ENCODE results near the gene TMTC1.

DNA sequence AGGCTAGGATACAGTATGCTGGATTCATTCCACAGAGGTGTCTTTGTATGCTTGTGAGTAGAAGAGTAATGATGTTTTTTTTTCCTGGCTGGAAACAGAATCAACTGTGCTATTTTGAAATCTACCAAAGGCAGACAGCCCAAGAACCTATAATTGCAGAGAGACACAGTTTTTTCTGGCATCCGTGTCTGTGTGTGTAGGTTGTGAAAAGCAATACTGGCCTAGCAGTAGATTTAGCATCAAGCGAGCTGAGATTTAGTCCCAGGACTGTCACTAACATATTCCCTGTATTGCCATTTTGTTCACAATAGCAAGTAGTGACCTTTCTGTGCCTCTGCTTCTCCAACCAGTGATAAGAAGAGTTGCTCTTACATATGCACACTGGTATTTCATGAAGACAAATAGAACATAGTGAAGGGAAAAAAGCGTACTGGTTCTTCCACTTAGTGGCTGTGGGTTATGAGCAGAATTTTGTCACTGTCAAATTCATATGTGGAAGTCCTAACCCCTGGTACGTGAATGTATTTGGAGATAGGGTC, 12.4 kb upstream of the PPFIBP1 start:
- PRO-cap: no peak

- PRO-cap: no peak
These were observed 18.6 kb downstream of the PPFIBP1 start for GRCh38 chr12:27542489-27543178.

GRCh38 chr12:27779190-27779687, 794 bp upstream of the KLHL42 start:
- PRO-cap: bidirectional peak, plus-strand start at chr12:27779630, minus-strand start at chr12:27779489

DNA sequence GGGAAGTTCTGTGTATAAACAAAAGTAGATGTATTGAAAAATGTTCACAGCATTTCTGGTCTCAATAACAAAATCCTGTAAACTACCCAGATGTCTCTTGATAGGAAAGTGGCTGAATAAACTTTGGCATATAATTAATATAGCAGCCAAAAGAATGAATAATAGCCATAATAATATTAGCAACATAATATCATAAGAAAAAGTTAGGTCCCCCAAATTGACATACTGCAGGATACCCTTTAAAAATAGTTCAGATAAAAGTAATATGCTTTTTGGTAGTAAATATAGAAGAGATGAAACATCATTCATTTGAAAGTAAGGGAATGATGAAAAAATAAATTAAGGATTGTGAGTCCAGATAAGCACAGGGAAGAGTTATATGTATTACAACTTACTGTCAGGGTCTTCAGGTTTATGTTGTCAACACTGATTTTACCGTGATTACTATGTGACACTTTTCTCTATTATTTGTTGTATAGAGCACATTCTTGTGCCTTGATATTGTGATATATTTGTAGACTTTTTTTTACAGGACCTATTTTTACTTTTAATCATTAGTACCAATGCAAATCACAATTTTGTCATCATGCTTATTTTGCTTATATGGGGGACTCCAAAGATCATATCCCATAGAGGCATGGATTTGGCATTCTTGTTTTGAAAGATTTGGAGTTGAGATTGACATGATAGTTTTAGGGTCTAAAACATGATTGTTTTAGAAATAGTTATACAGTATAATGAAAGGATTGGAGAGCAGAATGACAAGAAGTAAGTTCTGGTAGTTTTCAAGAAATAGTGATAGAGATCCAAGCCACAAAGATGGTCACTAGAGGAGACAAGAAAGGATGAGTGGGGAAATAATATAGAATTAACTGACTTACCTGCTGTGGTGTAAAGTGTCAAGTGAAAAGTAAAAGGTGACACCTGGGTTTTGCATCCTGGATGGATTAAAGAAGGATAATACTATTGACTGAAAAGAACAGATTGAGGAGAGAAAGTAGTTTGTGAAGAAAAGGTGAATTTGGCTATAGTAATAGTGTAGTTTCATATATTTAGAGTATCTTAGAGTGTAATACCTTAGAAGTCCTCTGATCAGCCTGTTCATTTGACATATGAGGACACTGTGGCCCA, 56.0 kb downstream of the CCDC91 start:
- PRO-cap: no peak

DNA sequence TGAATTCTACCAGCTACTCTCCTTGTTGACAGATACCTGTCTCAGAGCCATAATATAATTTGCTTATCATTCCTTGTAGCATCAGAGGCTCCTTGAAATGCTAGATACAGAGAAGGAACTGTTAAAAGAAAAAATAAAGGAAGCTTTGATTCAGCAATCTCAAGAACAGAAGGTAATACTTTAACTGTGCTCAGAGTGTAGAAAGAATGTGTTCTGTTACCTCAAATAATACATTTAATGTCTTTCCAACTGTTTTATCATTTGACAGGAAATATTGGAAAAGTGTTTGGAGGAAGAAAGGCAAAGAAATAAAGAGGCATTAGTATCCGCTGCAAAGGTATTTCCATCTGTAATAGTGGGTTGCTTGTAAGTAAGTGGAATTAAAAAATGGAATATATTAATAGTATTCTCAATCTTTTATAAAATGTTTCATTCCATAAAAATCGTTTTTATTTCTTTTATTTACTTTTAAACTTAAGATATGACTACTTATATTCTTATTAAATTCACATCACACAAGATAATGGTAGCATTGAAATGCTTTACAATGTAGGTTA, 259.9 kb downstream of the CCDC91 start:
- PRO-cap: no peak

DNA sequence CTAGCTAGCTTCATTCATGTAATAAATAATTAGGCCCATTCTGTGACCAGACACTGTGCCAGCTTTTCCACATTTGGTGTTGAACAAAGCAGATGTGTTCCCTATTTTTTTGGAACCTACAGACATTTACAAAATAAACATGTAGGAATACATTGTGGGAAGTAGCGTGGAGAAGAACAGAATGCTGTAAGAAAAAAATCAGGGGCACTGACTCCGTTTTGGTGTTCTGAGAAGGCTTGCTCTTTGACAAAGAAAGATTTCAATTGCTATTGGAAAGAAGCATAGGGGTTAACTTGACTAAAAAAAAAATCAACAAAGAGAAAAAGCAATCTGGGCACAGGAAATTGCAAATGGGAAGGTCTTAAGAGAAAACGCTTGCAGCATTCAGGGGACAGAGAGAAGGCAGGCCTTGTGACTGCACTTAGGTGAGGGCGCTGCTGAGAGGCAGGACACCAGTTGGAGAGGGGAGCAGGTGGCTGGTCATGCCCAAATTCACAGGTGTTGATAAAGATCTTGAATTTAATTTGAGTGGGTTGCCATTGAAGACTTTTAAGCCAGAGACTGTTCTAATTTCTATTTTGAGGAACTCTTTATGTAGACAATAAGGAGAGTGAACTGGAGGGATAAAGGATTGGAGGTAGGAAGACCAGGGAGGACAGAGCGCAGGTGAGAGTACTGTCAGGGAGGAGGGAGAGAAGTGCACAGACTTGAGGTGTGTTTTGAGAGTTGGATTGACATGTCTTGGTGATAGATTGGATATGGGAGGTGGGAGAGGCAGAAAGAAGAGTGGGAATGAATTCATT, 4.2 kb downstream of the FAR2 start:
- PRO-cap: no peak

DNA sequence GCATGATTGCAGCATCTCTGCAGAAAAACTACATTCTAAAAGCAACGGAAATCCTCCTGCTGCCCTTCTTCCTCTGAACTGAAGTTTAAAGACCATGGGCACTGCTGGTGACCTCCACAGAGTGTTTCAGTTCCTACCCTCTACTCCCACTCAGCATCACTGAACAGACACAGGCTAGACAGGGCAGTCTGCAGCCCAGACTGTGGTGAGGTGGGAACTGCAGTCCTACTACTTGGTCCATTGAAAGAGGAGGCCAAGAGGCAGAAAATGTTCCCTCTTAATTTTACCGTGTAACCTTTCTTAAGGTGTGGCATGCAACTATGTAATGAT, 59.1 kb downstream of the FAR2 start:
- PRO-cap: no peak

DNA sequence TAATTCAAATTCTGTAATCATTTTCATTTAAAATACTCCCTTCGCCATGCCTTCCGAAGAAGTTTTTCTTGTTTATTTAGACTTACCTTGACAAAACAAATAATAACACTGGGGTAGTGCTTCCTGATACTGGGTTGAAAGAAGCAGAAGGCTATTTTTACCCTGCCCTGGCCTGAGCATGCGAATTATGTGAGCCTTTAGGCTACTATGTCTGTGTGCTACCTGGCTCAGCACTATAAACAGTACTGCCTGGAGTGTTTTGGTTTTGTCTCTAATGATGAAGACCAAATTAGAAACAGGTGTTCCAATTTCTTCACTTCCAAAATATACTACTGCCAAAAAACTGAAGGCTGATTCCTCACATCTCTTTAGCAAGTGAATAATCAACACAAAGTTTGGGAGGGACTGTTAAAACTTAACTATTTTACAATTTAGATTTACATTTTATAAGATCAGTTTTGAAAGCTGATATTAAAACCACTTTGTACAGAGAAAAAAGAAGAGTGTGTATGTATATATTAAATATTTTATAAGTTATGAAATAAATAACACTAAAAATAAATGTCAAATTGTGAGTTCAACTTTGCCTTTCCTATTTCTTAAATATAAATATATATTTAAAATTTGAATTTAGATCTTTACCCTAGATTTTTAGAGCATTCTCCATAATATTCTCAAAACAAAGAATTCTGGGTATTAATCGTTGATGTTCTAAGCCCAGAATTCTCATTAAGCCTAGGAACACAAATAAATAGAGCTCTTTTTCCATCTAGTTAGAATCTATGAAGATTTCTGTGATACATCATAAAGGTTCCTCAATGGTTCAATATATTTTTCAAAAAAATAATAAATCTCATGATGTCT, 7.8 kb upstream of the OVCH1 start:
- PRO-cap: no peak

GRCh38 chr12:29572519-29573478, 75.3 kb upstream of the OVCH1 start:
- PRO-cap: no peak

DNA sequence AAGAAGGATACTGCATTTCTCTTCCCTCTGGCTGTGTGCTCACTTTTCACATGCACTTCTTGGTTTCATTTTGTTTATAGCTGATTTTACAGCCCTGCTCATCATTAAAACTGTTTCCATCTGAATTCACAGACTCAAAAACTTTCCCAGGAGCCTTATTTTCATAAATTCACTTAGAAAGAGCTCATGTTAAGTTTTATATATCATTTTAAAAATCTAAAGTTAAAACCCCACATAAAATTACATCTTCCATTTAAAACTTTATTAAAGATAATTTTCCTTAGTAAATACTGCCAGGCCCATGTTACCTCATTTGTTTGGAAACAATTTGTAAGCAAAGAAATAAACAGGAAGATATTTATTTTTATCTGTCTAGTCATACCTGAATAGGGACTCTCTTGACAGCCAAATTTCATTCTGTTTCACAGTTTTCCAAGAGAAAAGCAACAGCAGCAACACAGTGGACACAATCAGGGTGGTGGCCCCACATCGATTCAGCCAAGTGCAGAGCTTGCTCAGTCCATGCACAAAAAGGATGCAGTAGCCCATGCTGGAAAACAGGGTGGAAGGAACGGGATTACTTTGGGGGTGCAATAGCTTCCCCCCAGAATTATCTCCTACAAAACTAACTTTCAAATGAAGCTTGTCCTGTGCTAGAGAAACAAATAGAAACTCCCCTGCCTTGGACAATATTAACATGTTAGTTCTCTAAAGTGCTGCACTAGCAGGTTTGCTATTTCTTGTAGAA, 85.7 kb upstream of the OVCH1 start:
- PRO-cap: no peak

- PRO-cap: no peak
These were observed 1.4 kb downstream of the TMTC1 start for GRCh38 chr12:29782225-29782880.

GRCh38 chr12:29783525-29784298, at the start of gene TMTC1:
Gene TMTC1 (minus strand): TSS chr12:29783942.
- PRO-cap: bidirectional peak, plus-strand start at chr12:29784084, minus-strand start at chr12:29783912

GRCh38 chr12:30320529-30321066, 375.1 kb downstream of the IPO8 start:
- PRO-cap: no peak

GRCh38 chr12:30648992-30649524, 46.6 kb downstream of the IPO8 start:
- PRO-cap: no peak

DNA sequence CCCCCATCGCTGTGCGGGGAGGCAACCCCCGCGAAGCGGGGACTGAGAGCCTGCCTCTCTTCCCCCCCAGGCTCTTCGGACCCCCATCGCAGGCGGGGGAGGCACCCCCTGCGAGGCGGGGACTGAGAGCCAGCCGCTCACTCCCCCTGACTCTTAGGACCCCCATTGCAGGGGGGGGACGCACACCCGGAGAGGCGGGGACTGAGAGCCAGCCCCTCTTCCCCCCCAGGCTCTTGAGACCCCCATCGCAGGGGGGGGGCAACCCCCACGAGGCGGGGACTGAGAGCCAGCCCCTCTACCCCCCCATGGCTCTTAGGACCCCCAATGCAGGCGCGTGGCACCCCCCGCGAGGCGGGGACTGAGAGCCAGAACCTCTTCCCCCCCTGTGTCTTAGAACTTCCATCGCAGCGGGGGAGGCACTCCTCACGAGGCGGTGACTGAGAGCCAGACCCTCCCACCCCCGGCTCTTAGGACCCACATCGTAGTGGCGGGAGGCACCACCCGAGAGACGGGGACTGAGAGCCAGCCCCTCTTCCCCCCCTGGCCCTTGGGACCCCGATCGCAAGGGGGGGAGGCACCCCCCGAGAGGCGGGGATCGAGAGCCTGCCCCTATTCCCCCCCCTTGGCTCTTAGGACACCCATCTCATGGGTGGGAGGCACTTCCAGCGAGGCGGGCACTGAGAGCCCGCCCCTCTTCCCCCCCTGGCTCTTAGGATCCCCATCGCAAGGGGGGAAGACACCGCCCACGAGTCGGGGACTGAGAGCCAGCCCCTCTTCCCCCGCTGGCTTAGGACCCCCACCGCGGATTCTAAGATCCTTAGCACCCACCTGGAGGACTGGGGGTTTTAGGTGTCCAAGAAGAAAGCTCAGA, 44.6 kb downstream of the DDX11 start:
- PRO-cap: no peak

DNA sequence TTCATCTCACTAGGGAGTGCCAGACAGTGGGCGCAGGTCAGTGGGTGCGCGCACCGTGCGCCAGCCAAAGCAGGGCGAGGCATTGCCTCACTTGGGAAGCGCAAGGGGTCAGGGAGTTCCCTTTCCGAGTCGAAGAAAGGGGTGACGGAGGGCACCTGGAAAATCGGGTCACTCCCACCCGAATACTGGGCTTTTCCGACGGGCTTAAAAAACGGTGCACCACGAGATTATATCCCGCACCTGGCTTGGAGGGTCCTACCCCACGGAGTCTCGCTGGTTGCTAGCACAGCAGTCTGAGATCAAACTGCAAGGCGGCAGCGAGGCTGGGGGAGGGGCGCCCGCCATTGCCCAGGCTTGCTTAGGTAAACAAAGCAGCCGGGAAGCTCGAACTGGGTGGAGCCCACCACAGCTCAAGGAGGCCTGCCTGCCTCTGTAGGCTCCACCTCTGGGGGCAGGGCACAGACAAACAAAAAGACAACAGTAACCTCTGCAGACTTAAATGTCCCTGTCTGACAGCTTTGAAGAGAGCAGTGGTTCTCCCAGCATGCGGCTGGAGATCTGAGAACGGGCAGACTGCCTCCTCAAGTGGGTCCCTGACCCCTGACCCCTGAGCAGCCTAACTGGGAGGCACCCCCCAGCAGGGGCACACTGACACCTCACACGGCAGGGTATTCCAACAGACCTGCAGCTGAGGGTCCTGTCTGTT, 89.7 kb downstream of the DDX11 start:
- PRO-cap: unidirectional peak, minus-strand start at position 282 of the sequence

DNA sequence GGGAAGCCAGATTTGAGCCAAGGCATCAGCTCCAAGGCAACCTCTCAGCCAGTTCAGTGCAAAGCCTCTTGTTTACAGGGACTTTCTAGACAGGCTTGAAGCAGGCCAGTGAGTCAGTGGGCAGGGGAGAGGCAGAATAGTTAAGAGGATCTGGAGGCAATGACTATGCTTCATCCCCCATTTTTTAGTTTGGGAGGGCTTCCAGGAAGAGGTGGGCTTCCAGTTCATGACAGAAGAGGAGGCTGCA, 104.7 kb downstream of the SINHCAF start:
- PRO-cap: no peak

DNA sequence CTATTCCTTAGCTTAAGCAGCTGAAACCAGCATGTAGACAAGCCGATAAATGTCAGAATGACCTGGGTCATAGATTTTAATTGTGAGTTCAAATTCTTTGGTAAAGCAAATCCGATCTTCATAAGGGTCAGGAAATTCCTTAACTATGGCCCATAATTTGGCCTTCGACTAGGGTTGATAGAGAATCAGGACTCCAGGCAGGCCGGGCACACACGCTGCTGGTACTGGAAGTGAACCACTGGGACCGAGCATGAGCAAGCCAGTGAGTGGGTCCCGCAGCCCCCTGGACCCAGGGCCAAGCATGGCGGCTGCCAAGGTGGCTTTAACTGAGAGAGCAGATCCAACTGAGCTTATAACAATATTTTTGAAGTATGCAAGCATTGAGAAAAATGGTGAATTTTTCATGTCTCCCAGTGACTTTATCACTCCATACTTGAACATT, 14.6 kb downstream of the SINHCAF start:
- PRO-cap: no peak

DNA sequence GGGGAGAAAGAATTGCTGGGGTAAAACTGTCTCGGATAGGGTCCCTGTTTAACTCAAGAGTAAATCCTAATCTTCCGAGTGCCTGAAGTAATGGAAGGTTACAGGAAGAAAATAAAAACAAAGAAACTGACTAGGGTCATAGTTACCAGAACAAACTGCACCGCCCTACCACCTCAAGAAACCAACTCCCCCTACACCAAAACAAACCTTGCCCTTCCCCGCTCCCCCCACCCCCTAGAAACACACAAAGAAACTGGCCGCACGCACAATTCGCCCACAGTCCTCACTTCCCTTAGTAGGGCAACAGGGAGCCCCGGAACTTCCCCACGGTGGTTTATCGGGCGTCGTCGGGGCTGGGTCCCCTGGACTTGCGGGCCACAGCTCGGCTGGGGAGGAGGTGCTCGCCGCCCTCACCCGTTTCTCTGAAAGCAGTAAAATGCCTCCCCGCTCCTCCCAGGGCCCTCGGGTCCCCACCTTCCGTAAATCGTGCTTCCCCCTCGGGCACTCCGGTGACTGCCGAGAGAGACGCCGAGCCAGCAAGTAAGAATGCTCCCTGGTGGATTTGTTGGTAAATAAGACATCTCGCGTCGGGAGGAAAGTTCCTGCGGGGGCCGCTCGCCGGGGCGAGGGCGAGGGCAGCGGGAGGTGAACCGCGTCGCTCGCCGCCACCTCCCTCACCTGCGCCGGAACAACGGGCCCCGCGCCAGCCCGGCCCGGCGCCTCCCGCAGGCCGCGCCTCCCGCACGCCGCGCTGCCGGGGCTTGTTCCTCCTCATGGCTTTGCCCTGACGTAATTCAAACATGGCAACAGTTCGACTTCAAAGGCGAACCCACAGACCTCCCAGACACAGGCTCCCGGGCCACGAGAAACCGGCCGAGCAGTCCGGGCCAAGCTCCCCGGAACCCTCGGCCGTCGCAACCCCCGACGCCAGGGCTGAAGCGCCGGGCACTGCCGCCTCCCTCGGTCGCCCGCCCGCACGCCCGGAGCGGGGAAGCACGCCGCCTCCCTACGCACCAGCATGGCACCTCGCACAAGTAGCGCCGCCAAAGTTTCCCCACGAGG, 2.1 kb downstream of the SINHCAF start:
- PRO-cap: unidirectional peak, plus-strand start at position 142 of the sequence; bidirectional peak, plus-strand start at position 279 of the sequence, minus-strand start at position 193 of the sequence; bidirectional peak, plus-strand start at position 504 of the sequence, minus-strand start at position 438 of the sequence; bidirectional peak, plus-strand start at position 806 of the sequence, minus-strand start at position 690 of the sequence

- PRO-cap: no peak
These were observed 65.6 kb downstream of the DENND5B start for GRCh38 chr12:31525394-31525713.

All from neuron (in vitro differentiated cells).